Colonic mucosa (tissue), 1 donor: ENCODE results near the gene HTR5A.

- PRO-cap = unidirectional peak, minus-strand start at chr7:155004759
These were observed 1.7 kb upstream of the PAXIP1 start for GRCh38 chr7:155004681-155005022.

GRCh38 chr7:155069877-155070447 lies at the start of gene HTR5A:
Gene HTR5A (plus strand): TSS chr7:155070324.
- PRO-cap = no peak

DNA sequence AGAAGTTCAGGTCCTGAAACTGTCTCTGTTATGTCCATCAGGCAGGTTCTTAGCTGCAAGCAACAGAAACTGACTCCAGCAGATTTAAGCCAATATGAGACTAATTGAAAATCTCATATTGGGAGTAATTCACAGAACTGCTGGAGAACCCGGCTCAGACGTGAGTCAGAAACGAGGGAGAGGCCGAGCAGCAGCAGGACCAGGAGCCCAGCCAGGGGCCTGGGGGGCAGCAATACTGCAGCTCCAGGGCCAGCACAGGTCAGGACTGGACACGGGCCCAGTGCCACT lies 28.1 kb upstream of the INSIG1 start:
- PRO-cap = no peak

DNA sequence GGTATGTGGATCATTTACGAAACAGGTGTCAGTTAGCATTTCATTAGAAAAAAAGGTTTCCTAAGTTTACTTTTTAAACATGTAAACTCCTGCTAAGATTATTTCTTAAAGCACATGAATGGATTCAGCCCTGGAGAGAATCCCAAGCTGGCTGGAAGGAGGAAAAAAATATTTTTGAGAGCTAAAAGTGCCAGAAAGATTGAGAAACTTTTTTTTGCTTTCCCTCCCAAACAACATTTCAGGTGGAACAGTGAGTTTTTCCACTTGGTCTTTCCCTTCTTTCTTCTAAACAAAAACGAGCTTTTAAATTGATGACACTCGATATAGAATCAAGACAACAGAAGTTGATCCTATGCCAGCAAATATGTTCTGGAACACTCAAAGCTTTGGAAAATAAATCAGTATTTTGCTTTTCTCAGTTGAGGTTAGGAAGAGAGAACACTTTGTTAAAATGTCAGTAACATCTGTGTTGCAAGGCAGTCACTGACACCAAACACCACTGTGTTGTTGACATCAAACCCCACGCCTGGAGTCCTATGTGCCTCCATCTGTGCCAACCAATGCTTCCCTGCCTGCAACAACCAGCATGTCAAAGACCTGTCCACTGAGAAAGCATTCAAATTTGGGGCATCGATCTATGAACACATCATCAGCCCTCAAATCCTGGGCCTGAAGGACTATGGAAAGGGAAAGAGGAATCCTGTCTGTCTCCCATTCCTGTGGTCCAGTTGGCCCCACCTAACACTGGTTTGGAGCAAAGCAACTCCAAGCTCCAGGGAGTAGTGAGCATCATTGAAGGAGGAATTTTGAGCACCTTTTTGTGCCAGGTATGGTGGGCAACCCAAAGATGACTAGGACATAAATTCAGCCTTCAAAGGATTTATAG lies 22.8 kb upstream of the INSIG1 start:
- PRO-cap = no peak

DNA sequence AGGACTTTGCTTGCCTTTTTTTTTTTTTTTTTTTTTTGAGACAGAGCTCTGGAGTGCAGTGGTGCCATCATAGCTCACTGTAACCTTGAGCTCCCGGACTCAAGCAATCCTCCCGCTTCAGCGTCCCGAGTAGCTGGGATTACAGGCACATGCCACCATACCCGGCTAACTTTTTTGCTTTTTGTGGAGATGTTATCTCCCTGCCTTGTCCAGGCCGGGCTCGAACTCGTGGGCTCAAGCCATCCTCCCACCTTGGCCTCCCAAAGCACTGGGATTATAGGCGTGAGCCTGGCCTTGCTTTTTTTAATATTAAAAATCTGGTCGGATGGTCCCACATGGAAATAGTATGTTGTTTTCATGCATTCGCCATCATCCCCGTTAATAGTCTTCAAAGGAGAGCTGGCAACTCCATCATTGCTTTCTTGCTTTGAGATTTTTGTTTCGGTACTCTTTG lies 6.3 kb downstream of the INSIG1 start:
- PRO-cap = no peak

GRCh38 chr7:155306798-155307908 lies 9.5 kb downstream of the INSIG1 start:
- PRO-cap = no peak

- PRO-cap = no peak
These were observed 59.7 kb downstream of the INSIG1 start for GRCh38 chr7:155357318-155357901.

DNA sequence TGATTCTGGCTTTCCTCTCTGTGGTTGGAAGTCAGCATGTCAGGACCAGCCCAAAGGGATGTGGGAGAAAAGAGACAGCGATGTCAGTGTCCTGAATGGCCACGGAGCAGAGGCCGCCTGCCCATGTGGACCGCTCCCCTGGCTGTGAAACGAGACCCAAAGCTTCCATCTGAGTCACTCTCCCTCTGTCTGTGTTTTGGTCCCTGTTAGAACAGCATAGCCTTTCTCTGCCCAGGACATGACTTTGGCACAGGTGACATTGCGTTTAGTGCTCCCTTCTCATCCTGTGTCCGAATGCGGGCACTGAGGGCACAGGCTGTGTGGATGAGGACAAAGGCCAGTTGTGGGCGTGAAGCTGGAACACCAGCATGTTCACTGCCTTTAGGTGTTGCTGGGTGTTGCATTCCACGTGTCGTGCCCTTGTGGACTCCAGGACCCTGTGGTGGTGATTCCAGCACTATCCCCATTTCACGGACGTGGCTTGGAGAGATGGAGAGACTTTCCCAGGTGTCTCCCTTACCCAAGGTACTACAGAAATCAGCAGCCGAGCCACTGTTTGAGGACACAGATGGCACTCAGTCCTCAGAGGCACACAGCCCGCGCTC lies 738 bp upstream of the CNPY1 start:
- PRO-cap = no peak

GRCh38 chr7:155576554-155577207 lies 30.3 kb upstream of the CNPY1 start:
- PRO-cap = unidirectional peak, minus-strand start at chr7:155576956

- PRO-cap = no peak
These were observed 572 bp downstream of the RBM33 start for GRCh38 chr7:155644982-155645484.

- PRO-cap = no peak
These were observed 2.0 kb downstream of the RBM33 start for GRCh38 chr7:155646480-155646871.

GRCh38 chr7:155680417-155681037 lies 36.1 kb downstream of the RBM33 start:
- PRO-cap = no peak

GRCh38 chr7:155713643-155714565 lies 69.4 kb downstream of the RBM33 start:
- PRO-cap = no peak

DNA sequence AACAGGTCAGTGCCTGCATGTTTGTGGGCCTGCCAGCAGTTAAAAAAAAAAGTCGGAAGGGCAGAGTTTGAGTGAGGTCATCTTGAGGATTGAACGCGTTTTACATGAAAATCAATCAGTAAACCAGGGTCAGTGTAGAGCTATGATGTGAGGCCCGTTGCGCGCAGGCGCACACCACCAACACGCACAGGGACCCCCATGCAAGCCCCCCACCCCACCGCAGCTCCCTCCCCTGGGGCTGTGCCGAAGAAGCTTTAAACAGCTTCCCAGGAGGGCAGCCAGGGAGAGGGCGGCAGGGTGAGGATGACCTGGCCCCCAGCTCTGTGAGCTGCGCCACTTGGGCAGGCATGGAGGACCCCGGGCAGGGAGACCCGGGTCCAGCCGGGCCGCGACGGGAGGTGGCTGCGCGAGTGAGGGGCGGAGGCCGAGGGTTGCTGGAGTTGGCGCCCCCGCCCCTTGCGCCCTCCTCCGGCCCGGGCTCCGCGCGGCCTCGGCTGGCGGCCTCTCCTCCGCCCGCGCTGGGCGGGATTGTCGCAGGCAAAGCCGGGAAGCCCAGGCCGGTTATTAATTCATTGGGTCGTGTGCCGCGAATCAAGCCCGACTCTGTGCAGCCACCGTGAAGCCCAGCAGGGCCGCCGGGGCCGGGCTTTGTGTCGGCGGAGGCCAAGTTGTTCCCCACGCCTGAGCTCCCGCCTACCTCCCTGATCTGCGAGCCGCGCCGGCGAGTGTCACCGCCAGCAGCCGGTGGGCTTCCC lies 4.0 kb downstream of the SHH start:
- PRO-cap = bidirectional peak, plus-strand start at position 118 of the sequence, minus-strand start at position 48 of the sequence; bidirectional peak, plus-strand start at position 567 of the sequence, minus-strand start at position 545 of the sequence

DNA sequence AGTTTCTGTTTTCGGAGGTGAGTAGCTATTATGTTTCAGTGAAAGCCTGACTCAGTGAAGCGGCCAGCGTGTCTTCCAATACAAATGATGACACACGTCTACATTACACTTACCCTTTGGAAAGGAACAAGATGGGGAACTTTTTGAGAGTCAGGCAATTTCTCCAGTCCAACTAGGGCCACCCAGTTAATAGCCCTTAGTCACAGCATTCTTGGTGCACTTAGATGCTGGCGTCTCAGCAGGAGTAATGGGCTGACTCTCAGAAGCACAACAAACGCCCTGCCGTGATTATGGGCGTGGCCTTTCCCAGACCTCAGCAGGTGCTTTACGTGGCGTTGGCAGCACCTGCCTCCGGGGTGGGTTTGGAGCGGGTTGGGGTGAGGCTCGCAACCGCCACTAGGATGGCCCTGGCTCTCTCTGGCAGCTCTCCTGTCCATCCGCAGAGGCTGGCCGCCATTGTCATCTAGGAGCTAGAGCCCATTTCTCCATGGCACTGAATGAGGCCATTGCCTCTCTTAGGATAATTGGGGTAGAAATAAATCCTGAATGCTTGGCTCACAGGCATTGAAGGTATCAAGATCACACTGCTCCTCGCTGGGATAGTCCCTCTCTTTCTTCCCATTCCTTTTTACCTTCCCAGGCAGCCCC lies 147.7 kb upstream of the SHH start:
- PRO-cap = bidirectional peak, plus-strand start at position 365 of the sequence, minus-strand start at position 246 of the sequence

DNA sequence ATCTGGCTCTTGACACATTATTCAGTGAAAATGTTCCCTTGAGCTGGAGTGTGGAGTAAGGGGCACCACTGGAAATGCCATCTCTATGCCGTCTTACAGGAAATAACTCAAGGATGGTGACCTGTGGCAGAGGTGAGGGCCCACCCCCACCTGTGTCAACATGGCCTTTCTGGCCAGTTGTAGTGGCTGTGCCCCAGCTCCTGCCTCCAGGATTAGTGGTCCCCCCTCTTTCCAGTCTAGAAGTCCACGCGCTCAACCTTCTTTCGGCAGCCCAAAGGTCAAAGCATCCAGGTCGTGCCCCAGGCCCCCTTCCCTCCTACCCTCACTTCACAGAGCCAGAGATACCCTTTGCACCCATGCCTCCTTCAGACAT lies 242.8 kb upstream of the SHH start:
- PRO-cap = no peak

DNA sequence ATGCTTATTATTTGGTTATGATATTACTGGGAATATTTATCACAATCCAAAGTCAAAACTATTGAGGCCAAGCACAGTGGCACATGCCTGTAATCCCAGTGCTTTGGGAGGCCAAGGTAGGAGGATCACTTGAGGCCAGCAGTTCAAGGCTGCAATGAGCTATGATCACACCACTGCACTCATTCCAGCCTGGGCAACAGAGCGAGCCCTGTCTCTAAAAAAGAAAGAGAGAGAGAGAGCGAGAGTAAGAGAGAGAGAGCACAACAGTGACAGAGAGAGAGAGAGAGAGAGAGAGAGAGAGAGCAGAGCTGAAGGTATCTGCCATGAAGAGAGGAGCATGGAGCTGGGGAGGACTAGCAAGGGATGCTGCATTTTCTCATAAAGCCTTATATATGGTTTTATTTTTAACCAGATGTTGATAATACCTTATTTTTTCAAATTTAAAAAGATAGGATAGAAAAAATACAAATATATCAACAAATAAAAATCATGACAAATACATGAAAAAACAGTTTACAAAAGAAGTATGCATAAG lies 84.5 kb upstream of the RNF32 start:
- PRO-cap = no peak

DNA sequence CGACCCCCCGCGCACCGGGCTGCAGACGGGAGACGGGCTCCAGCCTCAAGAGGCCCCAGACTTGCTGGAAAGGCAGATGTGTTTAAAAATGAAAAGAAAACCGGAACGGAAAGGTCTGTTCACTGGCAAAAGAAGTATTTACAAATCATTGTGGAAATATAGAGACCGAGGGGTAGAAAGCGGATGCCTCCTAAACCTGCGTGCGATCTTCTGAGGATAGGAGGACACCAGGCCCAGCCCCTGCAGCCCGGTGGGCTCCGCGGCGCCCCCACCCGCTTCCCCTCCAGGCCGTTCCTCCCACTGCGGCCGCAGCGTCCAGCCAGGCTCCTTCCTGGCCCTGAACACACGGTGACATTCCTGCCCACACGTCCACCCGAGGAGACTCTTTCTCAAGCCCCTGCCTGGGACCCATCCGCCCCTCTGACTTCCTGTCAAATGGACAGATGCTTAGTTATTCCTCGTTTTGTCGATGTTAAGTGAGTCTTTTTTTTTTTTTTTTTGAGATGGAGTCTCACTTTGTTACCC lies 32.5 kb upstream of the RNF32 start:
- PRO-cap = no peak

DNA sequence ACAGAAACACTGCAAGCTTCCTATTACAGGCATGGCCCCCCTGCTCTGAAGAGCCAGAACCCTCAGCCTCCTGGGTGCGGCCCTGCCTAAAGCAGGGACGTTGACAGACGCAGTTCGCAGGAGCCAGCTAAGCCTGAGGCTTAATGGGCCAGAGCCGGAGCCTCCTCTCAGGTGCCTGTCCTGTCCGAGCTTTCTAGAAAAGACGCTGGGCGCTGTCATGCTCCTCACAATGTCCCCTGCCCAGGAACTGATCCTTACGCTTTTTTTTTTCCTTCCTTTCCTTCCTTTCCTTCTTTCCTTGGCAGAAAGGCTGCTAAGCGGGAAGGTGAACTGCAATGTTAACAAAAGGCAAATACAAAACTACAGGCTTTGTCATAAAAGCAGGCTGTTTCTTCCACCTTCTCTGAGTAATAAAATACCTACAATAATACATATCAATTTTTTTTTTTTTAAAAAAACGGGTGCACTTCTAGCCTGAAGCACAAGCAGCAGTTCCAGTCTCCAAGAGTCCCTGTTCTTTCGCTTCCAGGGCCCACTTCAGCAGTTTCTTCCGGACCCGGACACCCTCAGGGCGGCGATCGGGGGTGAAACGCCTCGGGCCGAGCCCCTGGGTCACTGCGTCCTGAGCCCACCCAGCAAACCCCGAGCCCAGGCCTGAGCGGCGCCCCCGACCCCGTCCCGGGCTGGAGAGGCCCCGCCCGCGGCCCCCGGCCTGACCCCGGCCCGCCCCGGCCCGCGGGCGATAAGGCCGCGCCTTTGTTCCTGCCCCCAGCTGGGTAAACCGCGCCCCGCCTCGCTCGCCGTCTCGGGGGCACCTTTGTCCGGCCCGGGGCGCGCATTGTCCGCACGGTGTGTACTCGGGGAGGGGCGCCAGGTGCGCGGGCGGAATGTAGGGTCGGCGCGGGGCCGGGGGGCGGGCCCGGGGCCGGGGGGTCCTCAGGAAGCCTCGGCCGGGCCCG lies 11.1 kb downstream of the MNX1 start:
- PRO-cap = unidirectional peak, plus-strand start at position 110 of the sequence; bidirectional peak, plus-strand start at position 543 of the sequence, minus-strand start at position 510 of the sequence; bidirectional peak, plus-strand start at position 808 of the sequence, minus-strand start at position 685 of the sequence

DNA sequence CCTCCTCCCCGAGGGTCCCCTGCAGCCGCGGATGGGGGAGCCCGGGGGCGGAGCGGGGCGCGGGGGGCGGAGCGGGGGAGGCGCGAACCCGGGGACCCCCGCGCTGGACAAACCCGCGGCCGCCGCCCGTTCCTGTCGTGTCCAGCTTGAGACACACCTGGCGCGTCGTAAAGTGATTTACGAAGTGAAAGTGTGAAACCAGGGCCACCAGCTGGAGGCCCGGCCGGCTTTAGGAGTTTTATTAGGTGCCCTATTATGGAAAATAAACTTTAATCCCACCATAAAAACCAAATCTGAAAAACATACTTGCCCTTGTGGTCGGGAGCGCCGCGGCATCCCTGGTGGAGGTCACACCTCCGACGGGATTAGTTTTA lies 10.4 kb downstream of the MNX1 start:
- PRO-cap = bidirectional peak, plus-strand start at position 187 of the sequence, minus-strand start at position 143 of the sequence